Heart (tissue), 3 donors: ENCODE measurements around the genes CHL1, CNTN4 and EDEM1.

GRCh38 chr3:195697-196090 lies 869 bp upstream of the CHL1 start:
- RAMPAGE, long total RNA, 2 experiments, result no peak in any of the 2 experiments

DNA sequence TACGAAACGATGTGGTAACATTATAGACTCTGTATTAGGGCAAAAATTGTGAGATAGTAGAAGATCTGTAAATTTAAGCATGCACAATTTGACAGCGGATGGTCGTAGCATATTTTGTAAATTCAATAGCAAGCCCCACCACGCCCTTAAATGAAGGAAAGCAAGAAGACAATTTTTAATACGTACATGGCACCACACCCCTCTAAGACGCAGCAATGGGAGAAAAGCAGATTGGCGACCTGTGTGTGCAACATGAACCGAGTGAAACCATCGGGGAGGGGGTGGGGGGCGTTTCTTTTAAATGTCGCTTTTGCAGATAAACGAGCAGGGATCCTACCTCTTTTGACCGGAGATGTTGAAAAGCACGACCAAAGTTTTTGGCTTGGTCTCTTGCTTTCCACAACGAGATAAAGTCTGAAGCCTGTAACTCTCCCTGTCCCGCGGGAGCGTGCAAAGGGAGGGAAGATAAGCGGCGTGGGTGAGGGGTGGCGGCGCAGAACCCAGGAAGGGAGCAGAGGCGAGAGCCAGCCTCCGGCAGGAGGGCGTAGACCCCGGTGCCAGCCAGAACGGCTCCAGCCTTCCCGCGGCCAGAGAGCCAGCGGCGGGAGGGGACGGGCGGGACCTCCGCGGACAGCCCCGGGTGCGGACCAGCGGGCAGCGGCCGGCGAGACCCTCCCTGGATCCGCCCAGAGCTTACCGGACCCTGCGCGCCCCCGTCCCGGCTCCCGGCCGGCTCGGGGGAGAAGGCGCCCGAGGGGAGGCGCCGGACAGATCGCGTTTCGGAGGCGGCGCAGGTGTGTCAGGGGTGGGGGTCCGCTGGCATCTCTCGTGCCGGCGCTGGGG lies at the start of gene CHL1:
Gene CHL1, plus strand, starts transcription at position 494 of the 843 bp plus-strand sequence.
- RAMPAGE, long total RNA, 2 experiments, result no peak in any of the 2 experiments

DNA sequence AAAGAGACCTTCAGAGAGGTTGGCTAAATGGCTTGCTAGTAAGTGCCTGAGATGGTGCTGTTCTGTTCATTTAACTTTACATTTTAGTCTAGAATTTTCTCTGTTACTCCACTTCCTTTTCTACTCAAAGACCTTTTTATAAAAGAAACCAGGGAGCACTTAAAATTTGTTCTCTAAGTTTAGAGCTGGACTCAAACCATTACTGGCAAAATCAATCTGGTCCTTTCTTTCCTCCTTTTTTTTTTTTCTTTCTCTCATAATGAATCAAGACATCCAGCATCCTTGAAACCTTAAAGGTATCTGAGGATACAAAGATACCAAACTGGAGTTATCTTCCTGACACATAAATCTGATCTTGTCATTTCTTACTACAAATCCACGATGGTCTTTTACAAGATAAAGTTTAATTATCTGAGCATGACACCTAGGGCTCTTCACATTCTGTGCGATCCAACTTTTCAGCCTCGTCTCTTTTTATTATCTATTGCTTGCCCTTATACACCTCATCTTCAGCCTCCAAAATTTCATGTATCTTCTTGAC lies 36.3 kb downstream of the CHL1 start:
- RAMPAGE, long total RNA, 2 experiments, result no peak in any of the 2 experiments

- RAMPAGE, long total RNA, 2 experiments, result no peak in any of the 2 experiments
These were observed at the start of gene CNTN4 for GRCh38 chr3:2098338-2099038. Gene CNTN4, plus strand, starts transcription at chr3:2098866.

- RAMPAGE, long total RNA, 2 experiments, result no peak in any of the 2 experiments
These were observed 10.5 kb downstream of the TRNT1 start for GRCh38 chr3:3137208-3137751.

GRCh38 chr3:4311375-4311976 lies 8.3 kb downstream of the SETMAR start:
- RAMPAGE, long total RNA, 2 experiments, result no peak in any of the 2 experiments

DNA sequence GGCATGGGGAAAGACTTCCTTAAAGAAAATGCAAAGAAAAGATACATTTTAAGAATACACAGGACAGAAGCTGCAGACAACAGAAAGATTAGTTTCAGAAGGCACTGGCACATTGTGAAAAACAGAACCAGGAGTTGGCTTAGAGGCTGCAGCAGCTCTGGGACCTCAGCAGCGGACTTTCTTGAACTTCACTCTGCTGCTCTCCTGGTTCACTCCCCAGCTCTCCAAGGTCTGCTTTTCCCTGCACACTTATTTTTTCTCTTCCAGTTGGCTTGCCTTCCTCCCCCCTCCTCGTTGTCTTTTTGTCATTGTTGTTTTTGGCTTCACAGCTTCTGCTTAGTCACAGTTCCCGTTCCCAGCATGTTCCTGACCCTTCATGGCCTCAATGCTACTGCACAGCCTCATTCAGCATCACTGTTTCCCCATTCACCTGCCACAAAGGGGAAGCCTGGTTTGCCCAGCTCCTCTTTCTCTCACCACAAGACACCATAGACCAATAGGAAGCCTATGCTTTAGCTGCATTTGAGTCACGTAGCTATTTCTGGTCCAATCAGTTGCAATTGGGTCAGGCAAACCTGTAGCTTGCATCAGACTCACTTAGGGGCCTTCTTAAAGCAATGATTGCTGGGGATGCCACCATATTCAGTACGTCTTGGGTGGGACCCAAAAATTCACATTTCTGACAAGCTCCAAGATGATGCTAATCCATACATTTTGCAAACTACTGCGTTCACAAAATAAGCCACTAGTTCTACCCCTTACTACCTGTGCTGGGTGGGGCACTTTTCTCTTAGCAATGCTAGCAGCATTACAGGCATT lies 7.7 kb upstream of the SUMF1 start:
- RAMPAGE, long total RNA, 2 experiments, result no peak in any of the 2 experiments

DNA sequence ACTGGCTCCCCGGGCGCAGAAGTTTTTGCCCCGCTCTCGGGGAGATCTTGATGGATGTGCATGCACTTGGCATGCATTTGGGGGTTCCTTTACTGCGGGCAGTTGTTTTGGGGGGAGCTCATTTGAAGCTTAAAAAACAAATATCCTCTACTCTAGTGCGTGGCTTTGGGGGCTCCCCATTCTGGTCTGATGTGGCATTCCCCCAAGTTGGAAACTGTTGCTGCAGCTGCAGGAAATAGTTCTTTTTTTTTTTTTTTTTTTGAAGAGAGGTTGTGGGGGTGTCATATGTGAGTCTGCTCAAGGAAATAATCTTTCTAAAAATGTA lies 459 bp downstream of the ITPR1 start:
- RAMPAGE, long total RNA, 2 experiments, result no peak in any of the 2 experiments

GRCh38 chr3:4681046-4681634 lies 188.0 kb downstream of the ITPR1 start:
- RAMPAGE, long total RNA, 2 experiments, result no peak in any of the 2 experiments

- RAMPAGE, long total RNA, 2 experiments, result no peak in any of the 2 experiments
These were observed 231.0 kb downstream of the ITPR1 start for GRCh38 chr3:4723938-4724855.

DNA sequence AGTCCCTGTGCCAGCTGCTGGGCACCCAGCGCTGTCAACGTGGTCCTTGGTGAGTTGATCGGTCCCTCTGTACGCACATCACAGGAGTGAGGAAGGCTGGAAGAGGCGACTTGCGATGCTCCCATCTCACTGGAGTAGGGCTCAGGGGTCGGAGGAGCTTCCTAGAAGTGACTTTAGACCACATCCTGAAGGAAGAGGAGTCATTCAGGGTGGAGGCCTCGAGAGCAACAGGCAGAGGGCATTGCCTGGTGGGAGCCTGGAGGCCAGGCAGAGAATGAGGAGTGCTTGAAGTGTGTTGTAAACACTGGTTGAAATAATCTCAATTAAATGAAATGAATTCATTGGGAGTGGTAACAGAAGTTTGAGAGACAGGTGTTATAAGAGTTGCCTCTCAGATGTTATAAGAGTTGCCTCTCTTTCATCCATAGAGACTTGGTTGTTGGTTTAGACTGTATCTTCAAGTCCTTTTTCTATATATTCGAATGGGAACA lies 206.2 kb upstream of the BHLHE40 start:
- RAMPAGE, long total RNA, 2 experiments, result no peak in any of the 2 experiments

DNA sequence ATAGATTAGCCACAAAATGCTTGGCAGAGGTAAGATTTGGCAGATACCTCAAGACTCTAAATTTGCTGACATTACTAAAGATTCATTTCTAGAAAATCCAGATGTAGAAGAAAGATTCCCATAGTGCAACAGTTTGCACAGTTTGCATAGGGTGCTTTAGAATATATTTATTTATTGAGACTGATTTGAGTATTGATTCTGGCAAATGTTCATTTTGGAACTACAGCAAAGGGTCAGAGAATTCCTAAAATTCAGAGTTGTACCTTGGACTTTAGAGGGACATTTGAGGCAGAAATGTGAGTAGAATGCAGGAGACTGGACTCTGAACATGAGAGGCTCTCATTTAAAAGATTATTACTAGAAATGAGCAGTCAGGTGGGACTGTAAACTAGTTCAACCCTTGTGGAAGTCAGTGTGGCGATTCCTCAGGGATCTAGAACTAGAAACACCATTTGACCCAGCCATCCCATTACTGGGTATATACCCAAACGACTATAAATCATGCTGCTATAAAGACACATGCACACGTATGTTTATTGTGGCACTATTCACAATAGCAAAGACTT lies 101.8 kb upstream of the BHLHE40 start:
- RAMPAGE, long total RNA, 2 experiments, result no peak in any of the 2 experiments

DNA sequence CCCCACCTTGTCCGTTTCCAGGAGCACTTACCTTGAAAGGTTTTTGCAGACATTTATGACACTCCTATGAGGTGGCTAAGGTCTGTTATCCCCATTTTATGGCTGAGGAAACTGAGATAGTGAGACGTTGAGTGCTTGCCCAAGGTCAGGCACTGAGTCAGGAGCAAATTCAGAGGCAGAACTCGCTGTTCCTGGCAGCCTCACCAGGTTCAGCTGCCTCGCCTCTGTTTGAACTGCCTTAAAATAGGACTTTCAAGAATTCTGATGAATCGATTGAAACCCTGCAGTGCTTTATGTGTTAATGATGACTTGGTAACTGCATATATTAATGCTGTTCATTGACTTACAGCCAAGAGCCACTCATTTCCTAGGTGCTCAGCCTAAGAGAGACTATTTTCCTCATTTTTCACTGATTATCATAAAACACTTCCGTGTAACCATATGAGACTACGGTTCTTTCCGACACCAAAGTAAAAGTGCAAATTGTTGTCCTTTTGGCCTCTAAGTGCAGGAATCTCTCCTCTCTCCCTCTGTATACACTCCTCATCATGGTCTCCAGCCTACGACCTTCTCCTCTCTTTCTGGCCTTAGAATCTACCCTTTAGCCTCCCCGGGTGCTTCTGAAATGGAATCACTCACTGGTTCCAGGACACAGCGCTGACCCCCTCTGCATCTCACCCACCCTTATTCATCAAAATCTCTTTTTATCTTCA lies 79.4 kb upstream of the BHLHE40 start:
- RAMPAGE, long total RNA, 2 experiments, result no peak in any of the 2 experiments

GRCh38 chr3:4950383-4950582 lies 29.0 kb upstream of the BHLHE40 start:
- RAMPAGE, long total RNA, 2 experiments, result no peak in any of the 2 experiments

- RAMPAGE, long total RNA, 2 experiments, result no peak in any of the 2 experiments
These were observed 1.2 kb downstream of the BHLHE40 start for GRCh38 chr3:4980058-4981158.

DNA sequence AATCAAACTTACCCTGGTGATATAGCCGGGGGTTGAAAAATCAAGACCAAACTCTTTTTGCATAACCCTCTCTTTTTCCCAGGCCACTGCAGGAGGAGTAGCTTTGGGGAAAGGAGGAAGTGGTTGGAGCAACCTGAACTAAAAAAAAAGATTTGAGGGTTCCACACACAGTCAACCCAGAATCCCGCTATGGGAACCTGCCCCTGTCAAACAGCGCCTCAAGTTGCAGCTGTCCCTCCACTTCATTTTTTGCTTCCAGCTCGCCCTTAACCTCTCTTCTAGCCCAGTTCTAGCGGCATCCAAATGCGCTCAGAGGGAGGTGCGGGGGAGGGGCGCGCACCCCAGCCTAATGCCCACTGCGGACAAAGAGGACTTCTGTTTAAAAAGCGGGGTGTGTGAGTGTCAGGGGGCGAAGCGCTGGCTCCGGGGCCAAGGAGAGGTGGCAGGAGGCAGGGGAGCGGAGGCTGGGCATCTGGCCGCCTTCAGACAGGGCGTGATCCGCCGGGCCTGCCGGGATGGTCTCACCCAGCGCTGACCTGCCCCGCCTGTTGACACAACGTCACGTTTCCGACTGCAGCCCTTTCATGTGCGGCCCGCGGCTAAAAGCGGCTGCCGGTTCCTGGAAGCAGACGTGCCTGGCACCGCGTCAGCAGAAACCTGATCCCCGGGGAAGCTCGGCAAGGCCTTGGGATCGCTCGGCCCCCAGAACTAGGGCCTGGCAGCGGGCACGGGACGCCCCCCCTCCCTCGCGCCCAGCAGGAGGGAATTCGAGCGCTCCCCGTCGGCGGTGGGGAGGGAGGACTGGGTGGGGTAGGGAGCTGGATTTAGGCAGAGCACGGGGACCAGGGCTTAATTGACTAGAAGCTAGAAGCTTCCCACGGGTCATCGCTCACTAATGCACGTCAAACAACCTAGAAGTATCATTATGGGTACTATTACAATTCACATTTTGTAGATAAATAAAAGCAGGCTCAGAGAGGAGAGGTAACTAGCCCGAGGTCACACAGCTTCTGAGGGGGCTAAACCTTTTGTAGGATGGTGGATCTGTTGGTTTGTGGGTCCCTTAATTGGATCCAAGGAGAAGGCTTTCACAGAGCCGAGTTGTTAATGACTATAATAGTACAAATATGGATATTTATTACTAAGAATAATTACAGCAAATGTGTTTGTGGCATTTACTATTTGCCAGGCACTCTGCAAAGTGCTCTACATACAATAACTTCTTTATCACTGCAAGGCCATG lies 7.6 kb downstream of the BHLHE40 start:
- RAMPAGE, long total RNA, 2 experiments, result no peak in any of the 2 experiments

GRCh38 chr3:5187042-5187985 lies at the start of gene EDEM1:
Gene EDEM1, plus strand, starts transcription at chr3:5187707.
- RAMPAGE, long total RNA, 2 experiments, result start-site peak on the minus strand in 1 of 2 experiments, at chr3:5187323-5187329 at its widest, 47 reads per replicate

- RAMPAGE, long total RNA, 2 experiments, result no peak in any of the 2 experiments
These were observed 7.4 kb downstream of the EDEM1 start for GRCh38 chr3:5194648-5195519.

- RAMPAGE, long total RNA, 2 experiments, result no peak in any of the 2 experiments
These were observed 17.4 kb downstream of the EDEM1 start for GRCh38 chr3:5204792-5205456.

DNA sequence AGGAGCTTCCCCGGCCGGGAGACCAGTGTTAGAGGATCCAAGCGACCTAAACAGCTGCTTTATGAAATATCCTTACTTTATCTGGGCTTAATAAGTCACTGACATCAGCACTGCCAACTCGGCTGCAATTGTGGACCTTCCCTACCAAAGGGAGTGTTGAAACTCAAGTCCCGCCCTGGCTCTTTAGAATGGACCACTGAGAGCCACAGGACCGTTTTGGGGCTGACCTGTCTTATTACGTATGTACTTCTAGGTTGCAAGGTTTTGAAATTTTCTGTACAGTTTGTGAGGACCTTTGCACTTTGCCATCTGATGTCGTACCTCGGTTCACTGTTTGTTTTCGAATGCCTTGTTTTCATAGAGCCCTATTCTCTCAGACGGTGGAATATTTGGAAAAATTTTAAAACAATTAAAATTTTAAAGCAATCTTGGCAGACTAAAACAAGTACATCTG lies 761.1 kb upstream of the LMCD1 start:
- RAMPAGE, long total RNA, 2 experiments, result no peak in any of the 2 experiments